Measurements from ENCODE around the gene NRIP1.

DNA sequence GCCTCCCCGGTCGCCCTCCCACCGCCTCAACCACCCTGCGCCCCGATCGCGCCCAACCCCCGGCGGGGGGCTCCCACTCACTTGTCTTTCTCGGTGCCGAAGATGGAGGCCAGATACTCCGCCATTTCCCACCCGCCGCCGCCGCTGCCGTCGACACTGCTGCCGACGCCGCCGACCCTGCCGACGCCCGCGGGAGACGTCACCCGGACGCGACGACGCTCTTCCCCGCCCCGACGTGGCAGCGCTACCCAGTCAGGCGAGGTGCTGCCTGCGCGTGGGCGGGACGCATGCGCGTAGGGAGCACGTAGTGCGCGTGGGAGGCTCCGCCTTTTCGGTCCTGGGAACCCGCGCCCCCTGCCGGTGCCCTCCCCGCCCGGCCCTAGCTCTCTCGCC is 4022.3 kb upstream of the TPTE start:
- PRO-cap: unidirectional peak, minus-strand start at position 198 of the sequence

- PRO-cap: no peak
Observed at GRCh38 chr21:9042836-9043559, 1478.4 kb upstream of the TPTE start.

DNA sequence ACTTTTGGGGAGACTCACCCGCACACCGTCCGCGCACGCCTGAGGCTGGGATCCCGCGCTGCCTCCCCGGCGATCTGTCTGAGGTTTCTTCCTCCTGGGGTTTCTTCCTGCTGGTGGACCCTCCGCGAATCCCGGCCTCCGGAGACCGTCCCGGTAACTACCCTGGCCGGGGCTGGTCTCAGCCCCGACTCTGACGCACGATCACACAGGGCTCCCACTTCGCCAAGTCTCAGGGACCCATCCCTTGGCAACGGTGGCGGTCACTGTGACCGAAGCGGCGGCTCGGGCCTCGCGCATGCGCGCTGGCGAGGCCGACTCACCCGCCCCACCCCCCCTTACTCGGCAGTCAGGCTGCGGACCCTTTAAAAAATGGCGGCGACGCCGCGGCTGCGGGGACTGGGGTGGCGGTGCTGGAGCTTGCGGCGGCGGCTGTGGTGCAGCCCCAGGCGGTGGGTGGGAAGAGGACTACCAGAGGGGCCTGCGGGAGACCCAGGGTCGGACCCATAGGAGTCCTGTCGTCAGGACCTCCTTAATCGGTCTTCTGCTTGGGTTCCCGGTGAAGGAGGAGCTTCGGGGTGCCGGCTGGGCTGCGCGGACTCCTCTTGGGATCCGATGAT is 402.1 kb upstream of the TPTE start:
- PRO-cap: no peak

GRCh38 chr21:13360251-13360754 is 249.3 kb upstream of the POTED start:
- PRO-cap: unidirectional peak, plus-strand start at chr21:13360394

DNA sequence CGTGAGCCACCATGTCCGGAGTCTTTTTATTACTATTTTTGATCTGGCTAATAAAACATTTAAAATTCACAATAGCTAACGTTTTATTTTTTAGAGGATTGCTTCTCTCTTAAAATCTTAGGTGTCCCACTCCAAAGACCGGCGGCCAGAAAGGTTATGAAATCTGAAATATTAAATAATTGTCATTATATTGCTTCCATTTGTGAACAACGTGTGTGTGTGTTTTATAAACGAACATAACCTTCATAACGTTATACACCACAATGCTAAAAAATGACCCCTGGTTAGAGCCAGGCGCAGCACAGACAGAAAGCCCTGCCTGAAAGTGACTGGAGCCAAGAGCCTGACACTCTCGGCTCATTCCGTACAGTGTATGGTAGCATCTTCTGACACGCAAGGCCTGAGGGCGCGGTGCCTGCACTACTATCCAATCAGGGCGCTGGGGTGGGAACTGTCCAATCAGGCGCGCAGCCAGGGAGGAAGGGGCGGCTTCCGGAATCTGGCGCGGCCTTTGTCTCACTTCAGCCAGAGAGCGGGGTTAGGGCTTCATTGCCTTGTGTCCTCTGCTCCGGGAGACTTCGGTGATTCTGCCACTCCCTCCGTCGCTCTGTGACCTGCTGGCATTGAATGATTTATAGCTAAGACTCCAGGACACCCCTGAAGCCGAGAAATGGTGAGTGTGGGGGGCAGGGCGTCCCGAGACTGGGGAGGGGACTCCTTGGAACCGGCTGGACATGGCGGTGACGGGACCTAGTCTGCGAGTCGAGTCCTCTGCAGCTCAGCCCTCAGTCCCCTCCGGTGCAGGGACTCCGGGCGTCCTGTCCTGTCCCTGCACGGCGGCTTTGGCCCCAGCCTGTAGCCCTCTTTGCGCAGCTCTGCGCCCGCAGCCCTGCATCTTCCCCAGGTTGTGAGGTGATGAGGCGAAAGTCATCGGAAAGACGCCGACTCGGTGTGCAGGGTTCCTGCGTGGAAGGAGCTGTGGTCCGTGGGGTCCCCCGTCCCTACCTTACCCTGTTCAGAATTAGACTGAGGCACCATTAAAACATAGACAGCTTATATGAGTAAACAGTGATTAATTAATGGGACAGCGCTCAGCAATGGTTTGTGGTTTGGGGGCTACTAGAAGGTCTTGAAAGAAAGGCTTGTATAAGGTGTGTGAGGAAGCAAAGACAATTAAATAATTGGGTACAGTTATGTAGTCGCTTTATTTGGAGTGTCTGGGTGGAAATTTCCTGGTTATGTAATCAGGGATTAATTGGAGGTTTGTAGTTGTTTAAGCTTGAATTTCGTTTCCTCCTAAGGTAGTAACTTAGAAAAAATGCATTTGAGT is 183.4 kb downstream of the LIPI start:
- PRO-cap: unidirectional peak, plus-strand start at position 519 of the sequence

GRCh38 chr21:14266985-14267415 is 51.0 kb downstream of the RBM11 start:
- PRO-cap: no peak

DNA sequence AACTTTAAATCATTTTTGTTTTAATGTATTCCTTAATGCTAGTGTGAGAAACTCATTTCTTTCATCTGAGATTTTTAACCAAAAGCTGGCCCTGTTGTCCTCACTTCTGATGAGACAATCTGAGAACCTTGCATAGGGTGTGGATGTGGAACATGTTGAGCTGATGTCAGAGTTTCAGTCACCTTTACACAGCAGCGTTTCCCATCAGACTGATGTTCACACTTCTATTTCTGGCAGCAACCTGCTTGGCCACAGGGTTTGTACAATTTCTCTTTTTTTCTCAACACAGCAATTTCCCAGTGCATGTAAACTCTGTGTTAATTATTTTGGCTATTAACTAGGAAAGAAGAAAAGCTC is 70.4 kb upstream of the HSPA13 start:
- PRO-cap: no peak

DNA sequence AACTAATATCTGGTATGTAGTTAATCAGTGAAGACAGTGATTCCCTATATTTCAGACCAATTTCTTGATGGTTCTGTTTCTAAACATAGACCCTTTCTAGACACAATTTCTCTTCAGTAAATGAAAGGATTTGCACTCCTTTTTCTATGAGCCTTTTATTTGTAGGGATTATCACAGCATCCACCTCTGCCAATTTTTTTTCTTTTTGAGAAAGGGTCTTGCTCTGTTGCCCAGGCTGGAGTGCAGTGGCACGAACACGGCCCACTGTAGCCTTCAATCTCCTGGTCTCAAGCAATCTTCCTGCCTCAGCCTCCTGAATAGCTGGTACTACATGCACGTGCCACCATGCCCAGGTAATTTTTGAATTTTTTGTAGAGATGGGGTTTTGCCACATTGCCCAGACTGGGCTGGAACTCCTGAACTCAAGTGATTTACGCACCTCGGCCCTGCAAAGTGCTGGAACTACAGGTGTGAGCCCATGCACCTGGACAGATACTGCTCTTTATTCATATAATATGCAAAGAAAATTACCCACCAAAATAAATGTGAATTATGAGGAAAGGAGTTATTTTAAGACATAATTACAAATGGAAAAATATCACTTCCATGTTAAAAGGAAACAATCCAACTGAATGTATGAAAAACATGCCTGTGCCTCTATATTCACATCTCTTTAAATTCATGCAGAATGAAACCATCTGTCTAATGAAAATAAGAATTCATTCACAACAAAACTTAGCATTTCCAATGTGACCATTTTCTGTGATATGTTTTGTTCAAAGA is 2.1 kb downstream of the SAMSN1 start:
- PRO-cap: no peak

GRCh38 chr21:14762710-14763448 is 216.8 kb upstream of the SAMSN1 start:
- PRO-cap: unidirectional peak, minus-strand start at chr21:14763188

DNA sequence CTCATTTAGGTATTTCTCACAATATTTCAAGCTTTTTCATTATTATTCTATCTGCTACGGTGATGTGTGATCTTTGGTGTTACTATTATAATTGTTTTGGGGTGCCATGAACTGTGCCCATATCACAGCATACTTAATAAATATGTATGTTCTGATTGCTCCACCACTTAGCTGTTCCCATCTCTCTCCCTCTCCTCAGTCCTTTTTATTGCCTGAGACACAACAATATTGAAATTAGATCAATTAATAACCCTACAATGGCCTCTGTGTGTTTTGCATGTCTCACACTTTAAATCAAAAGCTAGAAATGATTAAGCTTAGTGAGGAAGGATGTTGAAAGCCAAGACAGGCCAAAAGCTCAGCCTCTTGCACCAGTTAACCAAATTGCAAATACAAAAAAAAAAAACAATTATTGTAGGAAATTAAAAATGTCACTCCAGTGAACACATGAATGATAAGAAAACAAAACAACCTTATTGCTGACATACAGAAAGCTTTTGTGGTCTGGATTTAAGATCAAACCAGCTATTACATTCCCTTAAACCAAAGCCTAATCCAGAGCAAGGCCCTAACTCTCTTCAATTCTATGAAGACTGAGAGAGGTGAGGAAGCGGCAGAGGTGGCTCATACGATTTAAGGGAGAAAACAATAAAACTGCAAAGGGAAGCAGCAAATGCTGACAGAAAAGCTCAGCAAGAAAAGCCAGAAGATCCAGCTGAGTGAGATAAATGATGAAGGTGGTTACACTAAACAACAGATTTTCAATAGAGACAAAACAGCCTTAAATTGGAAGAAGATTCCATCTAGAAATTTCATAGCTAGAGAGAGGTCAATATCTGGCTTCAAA is 81.8 kb downstream of the NRIP1 start:
- PRO-cap: no peak

GRCh38 chr21:15064443-15065530 is at the start of gene NRIP1:
TSS of gene NRIP1 (minus strand) at chr21:15065000.
- PRO-cap: bidirectional peak, plus-strand start at chr21:15064682, minus-strand start at chr21:15064777; bidirectional peak, plus-strand start at chr21:15065156, minus-strand start at chr21:15064988

DNA sequence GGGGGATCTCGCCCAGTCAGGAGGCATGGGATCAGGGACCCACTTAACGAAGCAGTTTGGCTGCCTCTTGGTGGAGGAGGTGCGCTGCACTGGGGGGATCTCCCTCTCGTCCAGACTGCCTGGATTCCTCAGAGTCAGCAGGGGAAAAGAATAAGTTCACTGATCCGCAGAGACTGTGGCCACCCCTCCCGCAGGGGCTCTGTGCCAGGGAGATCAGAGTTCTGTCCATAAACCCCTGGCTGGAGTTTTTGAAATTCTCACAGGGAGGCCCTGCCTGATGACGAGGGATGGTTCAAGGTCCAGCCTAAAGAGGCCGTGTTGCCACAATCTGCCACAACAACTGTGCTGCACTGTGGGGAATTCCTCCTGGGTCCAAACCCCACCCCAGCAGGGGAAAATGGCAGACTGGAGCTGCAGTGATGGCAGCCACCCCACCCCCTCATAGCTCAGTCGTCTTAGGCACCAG is 273.9 kb upstream of the USP25 start:
- PRO-cap: no peak

DNA sequence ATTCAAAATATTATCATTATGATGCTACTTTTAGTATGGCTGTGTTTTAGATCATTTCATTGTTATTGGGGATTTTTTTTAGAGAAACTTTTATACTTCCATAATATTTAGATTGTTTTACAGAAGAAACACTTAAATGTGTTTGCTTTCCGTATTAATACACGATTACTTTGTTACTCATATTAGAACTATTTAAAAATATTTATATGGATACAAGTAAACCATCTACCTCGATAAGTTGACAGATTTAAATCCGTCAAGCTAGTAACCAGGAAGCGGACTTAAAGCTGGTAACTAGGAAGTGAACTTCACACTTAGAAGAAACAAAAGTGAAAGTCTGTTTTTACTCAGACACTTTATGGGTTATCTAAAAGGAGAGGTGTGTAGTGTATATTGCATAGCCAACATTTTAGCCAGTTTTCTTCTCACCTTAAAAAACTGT is 2.4 kb downstream of the USP25 start:
- PRO-cap: no peak

- PRO-cap: no peak
Observed at GRCh38 chr21:15885532-15886038, 155.8 kb downstream of the USP25 start.

- PRO-cap: no peak
Observed at GRCh38 chr21:16196033-16196464, 466.3 kb downstream of the USP25 start.

DNA sequence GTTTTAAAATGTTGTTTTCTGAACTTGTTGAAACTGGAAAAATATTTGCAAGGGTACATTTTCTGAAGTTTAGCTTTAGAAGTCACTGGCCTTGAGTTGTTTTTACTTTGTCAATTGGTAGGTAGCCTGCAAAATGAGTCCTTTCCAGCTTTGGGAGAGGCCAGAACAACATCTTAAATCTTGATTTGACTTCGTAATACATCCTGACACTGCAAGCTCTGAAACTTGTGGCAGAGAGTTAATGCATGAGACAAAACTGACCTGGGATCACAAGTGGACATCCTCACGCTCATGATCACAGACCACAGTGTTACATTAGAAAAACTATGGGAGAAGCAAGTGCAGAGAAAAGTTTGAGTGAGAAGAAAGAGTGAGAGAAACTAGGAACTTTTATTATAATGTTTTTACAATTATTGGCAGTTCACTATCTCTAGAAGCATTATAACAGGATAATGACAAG is 550.9 kb downstream of the USP25 start:
- PRO-cap: no peak

DNA sequence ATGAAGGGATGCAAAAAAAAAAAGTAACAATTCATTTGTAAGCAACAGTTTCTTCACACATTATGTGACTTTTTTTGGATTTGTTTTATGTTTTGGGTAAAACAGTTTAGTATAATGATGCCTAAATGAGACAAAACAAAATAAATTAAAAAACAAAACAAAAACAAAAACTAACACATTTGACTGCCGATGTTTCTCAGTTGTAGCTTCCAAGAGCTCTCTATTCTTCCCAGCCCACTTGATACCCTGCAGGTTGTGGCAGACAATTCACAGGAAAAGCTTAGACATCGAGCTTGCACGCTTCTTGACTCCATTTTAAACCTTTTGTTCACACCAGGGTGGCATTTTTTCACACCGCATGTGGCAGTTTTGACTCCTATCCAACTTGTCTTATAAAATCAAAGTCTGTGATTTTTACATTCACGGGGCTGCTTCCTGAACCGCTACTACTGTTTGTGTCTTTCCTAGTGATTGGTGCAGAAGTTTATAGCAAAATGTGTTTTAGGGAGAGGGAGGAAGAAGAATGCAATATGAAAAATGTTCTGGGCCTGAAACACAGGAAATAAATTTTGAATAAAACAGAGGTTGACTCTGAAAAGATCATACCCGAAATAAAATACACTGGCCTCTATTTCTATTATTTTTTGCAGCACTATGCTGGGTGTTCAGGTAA is 575.9 kb downstream of the USP25 start:
- PRO-cap: no peak

DNA sequence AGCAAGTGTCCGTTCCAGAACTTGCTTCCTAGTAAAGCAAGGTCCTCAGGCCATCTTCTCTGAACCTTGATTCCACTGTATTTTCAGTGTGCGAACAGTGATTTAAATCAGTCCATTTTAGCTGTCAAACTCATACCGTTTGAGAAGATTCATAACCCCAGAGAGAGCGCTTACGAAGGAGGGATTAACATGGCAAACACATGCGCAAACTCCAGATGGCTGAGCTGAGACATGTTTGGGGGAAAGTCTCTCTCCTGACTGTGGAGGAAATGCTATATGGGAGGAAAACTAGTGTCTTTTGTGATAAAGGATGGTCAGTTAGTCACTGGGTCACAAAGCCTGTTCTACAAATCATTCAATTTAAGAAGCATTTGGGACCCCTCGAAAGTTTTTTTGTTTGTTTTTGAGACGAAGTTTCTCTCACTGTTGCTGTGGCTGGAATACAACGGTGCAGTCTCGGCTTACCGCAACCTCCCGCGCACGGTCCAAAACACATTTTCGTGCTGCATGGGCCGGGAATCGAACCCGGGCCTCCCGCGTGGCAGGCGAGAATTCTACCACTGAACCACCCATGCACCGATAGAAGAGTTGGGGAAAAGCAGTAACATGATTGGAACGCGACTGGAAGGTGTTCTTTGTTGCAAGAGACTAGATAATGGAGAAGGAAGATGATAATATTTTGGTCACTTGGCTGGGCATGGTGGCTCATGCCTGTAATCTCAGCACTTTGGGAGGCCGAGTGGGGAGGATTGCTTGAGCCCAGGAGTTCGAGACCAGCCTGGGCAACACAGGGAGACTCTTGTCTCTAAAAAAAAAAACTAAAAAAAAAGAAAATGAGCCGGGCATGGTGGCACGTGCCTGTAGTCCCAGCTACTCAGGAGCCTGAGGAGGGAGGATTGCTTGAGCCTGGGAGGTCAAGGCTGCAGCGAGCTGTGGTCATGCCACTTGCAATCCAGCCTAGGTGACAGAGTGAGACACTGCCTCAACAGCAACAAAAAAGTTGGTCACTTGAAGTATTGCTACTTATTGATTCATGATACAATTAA is 58.2 kb upstream of the CXADR start:
- PRO-cap: no peak

- PRO-cap: unidirectional peak, plus-strand start at chr21:17466373
Observed at GRCh38 chr21:17466263-17466570, 46.6 kb upstream of the CXADR start.

DNA sequence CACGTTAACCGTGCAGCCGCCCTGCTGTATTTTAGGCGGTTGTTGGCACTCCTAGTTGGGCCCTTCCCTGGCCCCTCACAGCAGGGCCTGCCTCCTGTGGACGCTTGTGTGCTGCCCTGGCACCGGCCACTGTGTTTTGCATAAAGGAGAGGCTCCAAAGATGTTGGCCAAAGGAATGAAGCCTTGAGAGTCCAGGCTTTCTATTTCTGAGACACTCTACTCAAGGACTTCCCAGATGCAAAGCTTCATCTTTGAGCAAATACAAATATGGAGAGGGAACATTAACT is 683 bp upstream of the BTG3 start:
- PRO-cap: no peak

Measured in jejunum (tissue), 1 donor.